Cardiac ventricle fibroblast (primary cell): ENCODE data around the genes COPZ1, OR2AP1 and OR10P1.

DNA sequence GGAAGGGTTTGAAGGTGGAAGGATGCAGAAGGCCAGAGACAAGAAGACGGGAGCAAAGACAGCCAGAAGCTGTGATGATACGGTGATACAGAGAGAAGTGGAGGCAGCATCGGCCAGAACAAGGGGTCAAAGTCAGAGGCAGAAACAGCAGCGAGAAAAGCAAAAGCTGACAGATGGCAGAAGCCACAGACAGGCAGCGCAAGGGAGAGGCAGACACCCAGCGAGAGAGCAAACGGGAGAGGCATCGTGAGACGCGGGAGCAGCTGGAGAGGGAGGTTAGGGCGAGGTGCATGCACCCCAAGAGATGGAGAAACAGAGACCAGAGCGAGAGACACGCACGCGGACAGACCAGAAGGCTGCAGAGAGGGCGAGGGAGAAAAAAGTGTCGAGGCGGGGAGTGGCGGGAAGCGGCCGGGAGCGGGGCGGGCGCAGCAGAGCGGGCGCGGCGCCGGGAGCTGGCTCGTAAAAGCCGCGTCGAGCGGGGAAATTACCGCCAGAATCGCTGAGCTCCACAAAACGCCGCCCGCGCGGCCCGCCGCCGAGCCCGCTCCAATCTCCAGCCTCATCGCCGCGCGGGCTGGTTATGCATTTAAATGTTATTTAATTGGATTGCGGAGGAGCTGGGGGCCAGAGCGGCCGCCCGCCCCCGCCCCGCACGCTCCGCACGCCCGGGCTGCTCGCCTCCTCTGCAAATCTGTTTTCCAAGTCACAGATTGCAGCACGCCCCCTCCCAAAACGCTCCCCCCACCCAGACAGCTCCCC is 15.6 kb downstream of the SMUG1 start:
- RAMPAGE, long total RNA = no peak

DNA sequence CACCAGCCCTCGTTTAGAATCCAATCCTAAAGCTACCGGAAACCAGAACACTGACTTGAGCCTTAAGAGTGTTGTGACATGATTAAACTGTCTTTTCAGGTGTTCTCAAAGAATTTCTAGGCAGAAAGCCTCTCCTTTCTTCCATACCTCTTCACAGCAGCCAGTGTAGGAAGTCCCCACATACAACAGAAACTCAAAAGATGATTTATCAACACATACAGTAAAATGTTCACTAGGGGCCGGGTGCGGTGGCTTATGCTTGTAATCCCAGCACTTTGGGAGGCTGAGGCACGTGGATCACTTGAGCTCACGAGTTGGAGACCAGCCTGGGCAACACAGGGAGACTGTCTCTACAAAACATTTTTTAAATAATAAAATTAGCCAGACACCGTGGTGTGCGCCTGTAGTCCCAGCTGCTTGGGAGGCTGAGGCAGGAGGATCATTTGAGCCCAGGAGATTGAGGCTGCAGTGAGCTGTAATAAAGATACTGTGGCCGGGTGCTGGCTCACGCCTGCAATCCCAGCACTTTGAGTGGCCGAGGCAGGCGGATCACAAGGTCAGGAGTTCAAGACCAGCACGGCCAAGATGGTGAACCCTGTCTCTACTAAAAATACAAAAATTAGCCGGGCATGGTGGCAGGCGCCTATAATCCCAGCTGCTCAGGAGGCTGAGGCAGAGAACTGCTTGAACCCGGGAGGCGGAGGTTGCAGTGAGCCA is 44.8 kb upstream of the SMUG1 start:
- RAMPAGE, long total RNA = no peak

GRCh38 chr12:54273590-54274212 is 6.2 kb downstream of the CBX5 start:
- RAMPAGE, long total RNA = no peak

DNA sequence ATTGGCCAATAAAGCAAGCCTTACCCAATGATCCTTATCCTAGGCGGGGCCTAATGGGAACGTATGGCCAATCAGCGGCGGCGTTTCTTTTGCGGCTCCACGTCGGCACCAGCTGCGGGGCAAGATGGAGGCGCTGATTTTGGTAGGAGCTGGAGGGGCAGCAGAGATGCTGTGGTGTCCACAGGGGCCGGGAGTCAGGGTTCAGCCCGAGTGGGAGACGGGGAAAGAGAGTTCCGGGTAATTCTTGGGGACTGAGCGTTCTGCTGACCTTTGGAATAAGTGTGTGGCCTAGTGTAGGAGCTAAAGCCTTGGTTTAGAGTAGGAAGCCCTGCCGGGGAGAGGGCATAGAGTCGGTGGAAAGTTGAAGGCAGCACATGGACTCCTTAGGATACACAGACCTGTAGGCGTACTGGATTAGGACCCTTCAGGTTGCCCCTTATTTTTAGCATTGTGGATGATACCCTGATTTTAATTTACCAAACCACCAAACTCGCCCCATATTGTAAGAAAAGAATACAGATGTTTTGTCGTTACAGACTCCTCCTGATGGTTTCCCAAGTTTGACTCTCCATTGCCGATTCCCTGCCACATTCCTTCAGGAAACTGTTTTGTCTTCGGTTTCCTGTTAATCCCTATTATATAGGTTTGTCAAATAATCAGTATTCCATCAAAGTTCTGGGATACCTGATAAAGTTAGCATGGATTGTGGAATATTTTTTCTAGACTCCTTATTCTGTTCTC is at the start of gene COPZ1:
Gene COPZ1 (plus strand): TSS at position 92 of the 741 bp plus-strand sequence.
- RAMPAGE, long total RNA = start-site peak on the plus strand centred at position 104 of the sequence, 27 bp wide, 660 and 62 reads in 2 replicates

- RAMPAGE, long total RNA = no peak
These were observed 13.8 kb downstream of the GPR84 start for GRCh38 chr12:54350352-54351074.

DNA sequence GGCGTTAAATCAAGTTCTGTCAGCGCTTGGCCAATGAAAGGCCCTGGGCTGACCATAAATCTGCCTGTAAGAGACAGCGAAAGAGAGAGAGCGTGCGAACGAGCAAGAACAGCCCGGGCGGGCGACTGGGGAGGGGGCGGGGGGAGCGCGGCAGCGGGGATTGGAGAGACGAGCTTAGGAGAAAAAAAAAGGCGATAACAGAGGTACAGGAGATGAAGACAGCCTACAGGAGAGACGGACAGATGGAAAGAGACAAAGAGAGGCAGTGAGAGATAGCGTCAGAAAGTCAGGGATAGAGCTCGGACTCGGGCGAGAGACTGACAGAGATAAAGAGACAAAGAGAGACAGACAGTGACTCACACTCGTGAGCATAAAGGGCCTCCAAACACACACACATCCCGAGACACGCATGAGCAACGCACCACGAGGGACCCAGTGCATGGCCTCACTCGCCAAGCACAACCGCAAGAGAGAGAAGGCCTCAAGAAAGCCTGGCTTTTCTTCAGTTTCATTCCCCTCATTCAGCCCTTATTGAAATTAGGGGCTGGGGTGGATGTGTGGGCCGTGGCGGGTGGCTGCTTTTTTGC is 4.9 kb downstream of the GPR84 start:
- RAMPAGE, long total RNA = no peak

DNA sequence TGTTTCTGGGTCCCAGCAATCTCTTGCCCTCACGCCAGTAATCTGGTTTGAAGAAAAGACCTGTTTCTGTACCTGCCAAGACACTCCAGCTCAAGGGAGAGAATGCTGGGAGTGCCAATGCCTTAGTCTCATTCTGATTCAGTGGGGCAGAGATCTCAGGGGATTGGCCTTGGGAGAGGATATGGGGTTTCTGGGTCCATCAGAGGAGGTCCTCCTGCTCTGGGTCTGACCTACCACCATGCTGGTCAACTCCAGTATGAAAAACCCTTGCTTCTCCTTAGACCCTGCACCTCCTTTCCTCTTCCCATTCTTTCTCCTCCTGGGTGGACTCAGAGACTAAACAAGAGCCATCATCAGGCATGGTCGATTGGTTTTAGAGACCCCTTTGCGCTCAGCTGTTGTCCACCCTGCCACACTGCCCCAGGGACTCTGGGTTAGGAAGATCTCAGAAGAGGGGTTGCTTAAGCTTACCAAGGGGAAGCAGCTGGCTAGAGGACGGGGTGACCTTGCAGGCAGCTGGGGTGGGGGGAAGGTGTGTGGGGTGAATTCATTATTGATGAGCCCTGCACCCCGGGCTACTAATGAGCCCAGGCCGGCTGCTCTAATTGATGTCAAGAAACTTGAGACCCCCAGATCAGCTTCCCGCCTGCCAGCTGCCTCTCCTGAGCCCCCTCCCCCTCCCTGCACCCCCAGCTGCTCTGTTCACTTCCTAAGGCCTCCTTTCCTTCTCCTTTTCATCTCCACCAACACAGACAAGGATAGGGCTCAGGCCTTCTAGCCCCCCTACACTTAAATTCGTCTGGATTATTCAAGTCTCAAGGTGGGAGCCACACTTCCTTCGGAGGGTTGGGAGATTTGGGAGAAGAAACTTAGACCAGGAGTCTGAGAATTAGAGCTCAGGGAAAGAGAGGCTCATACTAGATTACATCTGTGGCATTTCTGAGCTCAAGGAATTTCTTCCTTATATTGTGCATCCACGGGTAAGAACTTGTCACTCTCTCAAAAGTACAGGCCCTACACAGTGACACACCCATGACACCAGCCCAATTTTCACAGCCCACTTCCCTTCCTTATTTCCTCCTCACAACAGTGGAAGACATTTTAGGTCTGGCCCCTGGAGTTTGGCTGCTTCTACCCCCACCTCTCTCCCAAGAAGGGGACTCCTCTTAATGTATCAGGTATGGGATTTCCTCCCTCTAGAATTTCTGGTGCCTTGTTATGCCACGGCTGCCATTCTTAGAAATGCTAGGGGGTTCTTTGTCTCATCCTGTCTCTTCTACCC is 8.8 kb upstream of the ZNF385A start:
- RAMPAGE, long total RNA = no peak

DNA sequence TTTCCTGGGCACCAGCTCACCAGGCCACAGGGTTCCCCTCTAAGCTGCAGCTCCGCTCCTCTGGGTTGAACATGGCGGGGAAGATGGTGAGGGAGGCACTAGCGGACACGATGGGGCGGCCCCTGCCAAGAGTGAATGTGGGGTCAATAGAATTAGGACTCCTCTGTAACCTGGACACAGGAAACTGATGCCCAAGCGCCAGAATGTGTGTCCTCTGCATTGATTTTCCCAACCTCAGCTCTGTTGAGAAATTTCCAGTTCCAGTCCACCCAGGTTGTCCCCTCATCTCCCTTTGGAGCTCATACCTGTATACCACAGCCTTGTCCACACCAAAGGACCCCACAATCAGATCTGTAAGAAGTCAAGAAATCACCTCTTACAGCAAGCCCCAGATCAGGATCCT is 14.9 kb downstream of the ITGA5 start:
- RAMPAGE, long total RNA = no peak

- RAMPAGE, long total RNA = no peak
These were observed 12.3 kb downstream of the ITGA5 start for GRCh38 chr12:54406532-54407395.

- RAMPAGE, long total RNA = no peak
These were observed 2.6 kb upstream of the PDE1B start for GRCh38 chr12:54546582-54547332.

GRCh38 chr12:54579551-54580255 is 8.8 kb downstream of the PPP1R1A start:
- RAMPAGE, long total RNA = no peak

- RAMPAGE, long total RNA = no peak
These were observed 2.6 kb upstream of the PPP1R1A start for GRCh38 chr12:54591092-54591512.

- RAMPAGE, long total RNA = no peak
These were observed 13.5 kb upstream of the PPP1R1A start for GRCh38 chr12:54601878-54602525.

DNA sequence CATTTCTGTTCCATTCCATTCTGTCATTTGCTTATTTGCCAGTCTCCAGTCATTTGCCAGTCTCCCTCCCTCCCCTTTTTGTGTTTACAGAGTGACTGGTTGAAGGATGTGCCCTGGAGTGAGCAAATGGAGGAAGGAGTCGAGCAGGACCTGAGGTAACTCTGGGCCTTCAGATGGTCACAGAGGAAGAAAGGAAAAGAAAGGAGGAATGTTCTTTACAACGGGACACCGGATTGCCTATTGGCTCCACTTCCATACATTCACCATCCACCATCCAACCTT is 17.9 kb upstream of the DCD start:
- RAMPAGE, long total RNA = no peak

DNA sequence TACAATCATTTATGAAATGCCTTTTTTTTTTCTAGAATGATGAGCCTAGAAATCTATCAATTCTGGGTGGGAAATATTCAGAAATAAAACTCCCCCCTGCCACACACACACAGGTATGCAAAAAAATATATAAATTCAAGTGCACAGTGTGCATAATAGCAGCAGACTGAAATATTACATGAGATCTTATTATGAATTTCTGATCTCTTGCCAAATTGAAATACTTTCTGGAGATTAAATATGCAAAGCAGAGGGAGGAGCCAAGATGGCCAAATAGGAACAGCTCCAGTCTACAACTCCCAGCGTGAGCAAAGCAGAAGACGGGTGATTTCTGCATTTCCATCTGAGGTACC is 8.4 kb upstream of the OR6C68 start:
- RAMPAGE, long total RNA = no peak

- RAMPAGE, long total RNA = no peak
These were observed at the start of gene OR2AP1 for GRCh38 chr12:55572193-55572555. Gene OR2AP1 (plus strand): TSS chr12:55572468.

GRCh38 chr12:55636741-55637045 is at the start of gene OR10P1:
Gene OR10P1 (plus strand): TSS chr12:55636892.
- RAMPAGE, long total RNA = no peak

GRCh38 chr12:55696664-55697383 is 10.9 kb downstream of the ITGA7 start:
- RAMPAGE, long total RNA = no peak

- RAMPAGE, long total RNA = no peak
These were observed 8.0 kb downstream of the GDF11 start for GRCh38 chr12:55750583-55751663.

GRCh38 chr12:55828025-55828590 is 1.3 kb downstream of the DNAJC14 start:
- RAMPAGE, long total RNA = no peak